A375 (cell line): ENCODE results near the genes IQCF3, ABHD14B and ALAS1.

DNA sequence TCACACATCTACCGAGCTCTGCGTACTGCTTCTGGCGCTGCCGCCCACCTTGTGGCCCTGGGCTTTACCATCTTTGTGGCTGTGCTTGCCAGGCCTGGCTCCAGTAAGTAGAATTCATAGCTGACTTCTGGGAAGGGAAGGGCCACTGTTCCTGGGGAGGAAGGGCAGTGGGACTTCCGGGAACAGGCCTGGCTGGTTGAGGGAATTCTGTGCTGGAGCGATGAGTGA lies 710 bp downstream of the CYB561D2 start:
- RAMPAGE, long total RNA: no peak

DNA sequence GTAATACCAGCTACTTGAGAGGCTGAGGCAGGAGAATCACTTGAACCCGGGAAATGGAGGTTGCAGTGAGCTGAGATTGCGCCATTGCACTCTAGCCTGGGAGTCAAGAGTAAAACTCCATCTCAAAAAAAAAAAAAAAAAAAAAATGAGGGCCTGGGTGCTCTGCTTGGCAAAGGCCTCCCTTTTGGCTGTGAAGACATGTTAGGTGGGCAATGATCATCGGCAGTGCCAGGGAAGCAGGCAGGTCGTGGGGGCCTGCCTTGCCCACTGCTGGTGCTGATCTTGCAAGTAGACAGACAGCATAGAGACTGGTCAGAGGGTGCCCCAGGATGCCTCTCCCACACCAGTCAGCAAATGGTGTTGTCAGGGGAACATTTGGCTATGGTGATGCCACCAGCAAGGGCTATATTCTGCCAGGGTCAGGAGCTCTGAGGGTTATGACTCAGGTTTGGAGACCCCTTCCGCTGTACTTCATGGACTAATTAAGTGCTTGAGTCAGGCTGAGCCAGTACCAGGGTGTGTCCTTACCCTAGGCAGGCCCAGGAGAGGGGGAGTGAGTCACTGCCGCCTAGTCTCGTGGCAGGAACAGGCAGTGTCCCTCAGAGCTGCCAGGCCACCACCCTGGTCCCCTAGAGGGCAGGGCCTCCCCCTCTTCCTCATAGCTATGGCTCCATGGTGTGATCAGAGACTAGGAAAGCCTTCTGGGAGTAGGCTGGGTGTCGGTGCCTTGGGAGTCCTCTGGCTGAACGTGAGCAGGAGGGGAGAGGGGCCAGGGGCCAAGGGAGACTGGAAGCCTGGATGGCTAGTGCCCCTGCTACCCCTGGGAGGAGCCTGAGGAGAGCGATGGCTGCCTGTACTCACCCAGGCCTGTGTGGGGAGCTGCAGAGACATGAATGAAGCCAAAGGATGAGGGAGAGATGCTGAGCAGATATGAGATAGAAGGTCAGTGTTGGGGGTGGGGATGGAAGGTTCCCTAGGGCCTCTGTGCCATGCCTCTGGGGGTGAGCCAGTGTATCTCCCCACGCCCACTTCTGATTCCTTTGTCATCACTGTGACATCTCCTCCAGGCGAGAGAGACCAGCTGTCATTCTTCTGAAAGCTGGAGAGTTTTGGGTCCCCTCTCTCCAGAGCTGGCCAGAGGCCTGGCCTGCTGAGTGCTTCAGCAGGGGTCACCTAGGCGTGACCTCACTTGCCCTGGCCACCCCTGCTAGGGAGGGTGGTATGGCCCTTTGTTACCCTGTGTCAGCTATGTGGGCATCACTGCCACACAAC lies 10.5 kb downstream of the MAPKAPK3 start:
- RAMPAGE, long total RNA: no peak

DNA sequence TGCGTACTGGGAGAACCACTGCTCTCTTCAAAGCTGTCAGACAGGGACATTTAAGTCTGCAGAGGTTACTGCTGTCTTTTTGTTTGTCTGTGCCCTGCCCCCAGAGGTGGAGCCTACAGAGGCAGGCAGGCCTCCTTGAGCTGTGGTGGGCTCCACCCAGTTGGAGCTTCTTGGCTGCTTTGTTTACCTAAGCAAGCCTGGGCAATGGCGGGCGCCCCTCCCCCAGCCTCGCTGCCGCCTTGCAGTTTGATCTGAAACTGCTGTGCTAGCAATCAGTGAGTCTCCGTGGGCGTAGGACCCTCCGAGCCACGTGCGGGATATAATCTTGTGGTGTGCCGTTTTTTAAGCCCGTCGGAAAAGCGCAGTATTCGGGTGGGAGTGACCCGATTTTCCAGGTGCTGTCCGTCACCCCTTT lies 303.8 kb downstream of the DOCK3 start:
- RAMPAGE, long total RNA: no peak

- RAMPAGE, long total RNA: no peak
Observed at GRCh38 chr3:51384039-51384453, 1.0 kb upstream of the MANF start.

DNA sequence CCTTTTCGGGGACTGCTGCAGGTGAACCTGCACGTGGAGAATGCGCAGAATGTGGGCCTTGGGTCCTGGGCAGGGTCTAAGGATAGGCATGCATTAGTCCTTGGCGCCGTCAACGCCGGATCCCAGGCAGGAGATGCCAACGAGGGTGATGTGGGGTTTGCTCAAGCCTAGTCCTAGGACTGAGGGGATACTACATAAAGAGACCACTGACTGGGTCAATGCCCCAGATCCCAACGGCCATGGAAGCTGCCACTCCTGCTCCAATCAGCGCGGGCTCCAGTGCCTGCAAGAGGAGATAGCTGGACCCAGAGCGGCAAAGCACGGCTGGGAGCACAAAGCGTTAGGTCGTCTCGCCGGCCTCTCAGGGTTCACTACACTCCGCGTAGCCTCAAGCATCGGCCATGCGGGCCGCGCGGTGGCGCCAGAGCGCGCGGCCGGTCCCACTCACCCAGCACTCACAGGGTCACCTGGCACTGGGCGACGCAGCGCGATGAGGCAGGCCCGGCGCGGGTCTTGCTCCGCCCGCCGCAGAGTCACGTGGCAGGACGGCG lies 339 bp upstream of the RBM15B start:
- RAMPAGE, long total RNA: no peak

GRCh38 chr3:51394416-51395400 lies 3.6 kb downstream of the RBM15B start:
- RAMPAGE, long total RNA: no peak

DNA sequence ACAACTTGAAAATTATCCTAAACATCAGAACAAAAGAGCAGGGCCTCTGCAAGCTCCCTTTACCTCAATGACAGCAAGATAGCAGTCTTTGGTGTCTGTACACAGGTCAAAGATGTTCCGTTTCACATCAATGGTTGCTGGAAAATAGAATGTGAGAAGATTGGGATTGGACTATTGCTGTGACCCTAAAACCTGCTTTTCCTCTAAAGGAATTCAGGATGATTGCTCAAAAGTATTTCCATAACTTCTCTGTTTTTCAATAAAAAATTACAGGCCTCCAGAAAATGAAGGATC lies 21.8 kb downstream of the RBM15B start:
- RAMPAGE, long total RNA: no peak

DNA sequence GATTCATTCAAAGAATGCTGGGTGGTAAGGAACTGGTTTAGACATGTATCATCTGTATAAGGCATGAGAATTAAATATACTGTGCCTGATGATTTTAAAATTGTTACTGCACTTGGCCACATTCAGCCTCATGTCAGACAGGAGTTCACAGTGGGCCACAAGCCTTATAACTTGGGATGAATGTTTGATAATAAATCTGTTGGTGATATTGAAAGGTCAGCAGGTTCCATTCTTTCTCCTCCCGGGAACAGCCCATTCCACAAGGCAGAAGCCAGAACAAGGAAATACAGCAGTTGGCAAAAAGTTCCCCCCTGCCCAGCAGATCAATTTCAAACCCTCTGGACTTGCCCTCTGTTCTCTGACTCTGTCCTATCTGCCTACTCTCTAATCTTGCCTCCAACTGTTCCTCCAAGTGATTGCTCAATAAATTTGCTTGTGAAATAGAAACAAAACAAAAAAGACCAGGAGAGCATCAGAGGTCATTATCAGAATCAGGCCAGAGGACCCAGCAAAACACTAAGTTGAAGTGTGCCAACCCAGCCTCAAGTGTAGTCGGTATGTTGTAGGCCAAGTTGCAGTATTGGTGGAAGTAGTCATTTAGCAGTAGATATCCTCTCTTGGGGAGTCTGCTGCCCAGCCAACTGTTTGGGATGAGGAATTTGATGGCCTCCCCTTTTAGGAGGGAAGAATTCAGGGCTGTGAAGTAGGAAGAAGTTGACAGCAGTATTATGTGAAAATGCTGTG lies 49.6 kb upstream of the TEX264 start:
- RAMPAGE, long total RNA: no peak

DNA sequence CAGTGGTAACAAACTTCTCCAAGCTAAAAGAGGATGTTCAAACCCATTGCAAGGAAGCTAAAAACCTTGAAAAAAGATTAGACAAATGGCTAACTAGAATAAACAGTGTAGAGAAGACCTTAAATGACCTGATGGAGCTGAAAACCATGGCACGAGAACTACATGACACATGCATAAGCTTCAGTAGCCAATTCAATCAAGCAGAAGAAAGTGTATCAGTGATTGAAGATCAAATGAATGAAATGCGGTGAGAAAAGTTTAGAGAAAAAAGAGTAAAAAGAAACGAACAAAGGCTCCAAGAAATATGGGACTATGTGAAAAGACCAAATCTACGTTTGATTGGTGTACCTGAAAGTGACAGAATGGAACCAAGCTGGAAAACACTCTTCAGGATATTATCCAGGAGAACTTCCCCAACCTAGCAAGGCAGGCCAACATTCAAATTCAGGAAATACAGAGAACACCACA lies 22.0 kb upstream of the TEX264 start:
- RAMPAGE, long total RNA: no peak

DNA sequence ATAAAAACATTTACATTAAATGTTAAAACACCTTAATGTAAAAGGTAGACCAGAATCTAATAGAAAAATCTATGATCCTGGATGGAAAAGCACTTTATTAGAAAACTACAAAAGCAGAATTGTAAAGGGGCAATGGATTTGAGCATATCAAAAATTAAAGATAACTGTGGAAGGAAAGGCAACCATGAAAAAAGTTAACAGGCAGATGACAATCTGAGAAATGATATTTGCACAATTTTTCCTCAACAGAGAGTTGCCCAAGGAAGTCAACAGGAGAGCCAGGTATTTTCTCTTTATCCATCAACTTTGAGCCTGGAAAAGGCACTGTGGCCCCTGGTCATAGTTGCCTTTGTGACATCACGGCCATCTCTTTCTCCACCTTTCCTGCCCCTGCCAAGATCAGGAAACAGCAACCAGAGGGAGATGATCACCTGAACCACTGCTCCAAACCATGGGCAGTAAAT lies at the start of gene IQCF3:
Gene IQCF3 (plus strand): TSS at position 402 of the 464 bp plus-strand sequence.
- RAMPAGE, long total RNA: no peak

DNA sequence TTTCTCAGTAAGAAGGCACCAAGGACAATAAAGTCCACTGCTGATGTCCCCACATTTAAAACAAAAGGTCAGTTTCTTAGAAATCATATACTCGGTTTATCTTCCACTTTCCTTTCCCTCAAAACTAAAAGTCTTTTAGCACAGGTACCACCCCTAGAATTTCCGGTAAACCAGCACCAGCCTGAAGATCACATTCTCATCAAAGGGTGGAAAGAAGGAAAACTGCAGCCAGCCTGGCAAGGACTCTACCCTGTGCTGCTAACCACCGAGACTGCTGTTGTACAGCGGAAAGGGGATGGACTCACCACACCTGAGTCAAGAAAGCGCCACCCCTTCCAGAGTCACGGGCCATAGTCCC lies 3.2 kb downstream of the IQCF1 start:
- RAMPAGE, long total RNA: no peak

GRCh38 chr3:51968917-51969806 lies 1.9 kb upstream of the PCBP4 start:
- RAMPAGE, long total RNA: no peak

DNA sequence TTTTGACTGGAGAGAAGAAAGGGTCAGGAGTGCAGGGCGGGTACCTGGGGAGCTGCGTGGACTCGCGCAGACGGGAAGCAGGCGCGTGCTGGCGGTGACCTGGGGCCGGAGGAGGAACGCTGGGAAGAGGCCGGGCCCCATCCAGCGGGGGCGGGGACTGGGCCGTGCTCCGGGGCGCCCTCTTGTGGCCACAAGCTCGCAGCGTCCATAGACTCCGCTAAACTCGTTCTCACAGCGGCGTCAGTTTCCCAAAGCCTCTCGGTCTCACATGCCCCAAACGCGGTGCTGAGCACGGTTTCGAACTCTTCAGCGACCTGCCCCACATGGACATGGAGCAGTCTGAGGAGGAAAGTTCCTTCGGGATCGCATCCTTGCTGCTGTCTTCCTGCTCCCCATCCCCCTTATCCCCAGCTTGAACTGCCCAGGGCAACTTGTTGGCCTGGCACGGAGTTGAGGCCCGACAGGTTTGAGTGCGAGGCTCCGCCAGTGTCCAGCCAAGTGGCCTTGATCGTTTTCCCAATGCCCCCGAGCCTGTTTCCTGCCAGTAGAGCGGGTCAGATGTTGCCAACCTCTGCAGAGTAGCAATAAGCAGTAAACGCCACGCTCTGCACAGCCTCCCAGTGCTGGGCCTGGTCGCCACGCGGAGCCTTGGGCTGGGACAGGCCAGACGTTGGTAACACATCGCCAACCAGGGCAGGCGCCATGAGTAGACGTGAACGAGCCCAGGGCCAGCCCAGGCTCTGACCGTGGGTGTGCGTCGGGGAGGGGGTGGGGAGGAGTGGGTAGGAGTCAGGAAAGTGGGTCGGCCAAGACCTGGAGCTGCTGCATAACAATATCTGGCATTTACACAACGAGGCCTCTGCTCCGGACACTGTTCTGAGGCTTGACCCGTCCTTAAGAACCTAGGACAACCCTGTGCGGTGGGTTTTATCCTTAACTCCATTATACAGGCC lies at the start of gene ABHD14B:
Gene ABHD14B (minus strand): TSS at position 129 of the 953 bp plus-strand sequence.
- RAMPAGE, long total RNA: no peak

GRCh38 chr3:52024992-52025399 lies 29.3 kb upstream of the RPL29 start:
- RAMPAGE, long total RNA: no peak

DNA sequence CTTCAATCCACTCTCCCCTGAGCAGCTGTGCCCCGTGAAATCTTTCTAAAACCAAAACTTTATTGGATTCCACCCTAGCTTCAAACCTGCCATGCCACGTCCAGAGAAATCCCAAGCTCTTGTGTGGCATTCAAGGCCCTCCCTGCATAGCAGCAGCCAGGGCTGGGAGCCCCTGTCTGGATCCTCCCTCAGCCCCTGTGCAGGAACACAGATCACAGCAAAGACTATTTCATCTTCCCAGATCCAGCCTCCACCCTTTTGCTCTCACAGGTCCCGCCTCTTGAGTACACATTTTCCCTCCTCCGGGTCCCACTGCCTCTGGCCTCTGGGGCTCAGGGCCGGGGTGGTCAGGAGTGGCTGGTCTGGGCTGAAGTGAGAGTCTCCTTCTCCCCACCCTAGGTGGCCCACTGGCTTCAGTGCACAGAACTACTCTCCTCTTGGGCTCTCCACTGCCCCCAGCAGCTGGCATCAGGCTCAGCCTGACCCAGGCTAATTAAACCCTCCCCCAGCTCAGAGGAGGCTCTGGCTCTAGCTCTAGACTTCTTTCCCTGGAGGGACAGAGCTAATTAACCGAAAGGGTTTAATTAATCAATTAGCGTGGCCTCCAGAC lies 15.3 kb downstream of the DUSP7 start:
- RAMPAGE, long total RNA: no peak

- RAMPAGE, long total RNA: no peak
Observed at GRCh38 chr3:52045987-52047114, 10.0 kb downstream of the DUSP7 start.

- RAMPAGE, long total RNA: no peak
Observed at GRCh38 chr3:52053815-52054544, 2.4 kb downstream of the DUSP7 start.

- RAMPAGE, long total RNA: no peak
Observed at GRCh38 chr3:52067947-52068273, 11.5 kb upstream of the DUSP7 start.

DNA sequence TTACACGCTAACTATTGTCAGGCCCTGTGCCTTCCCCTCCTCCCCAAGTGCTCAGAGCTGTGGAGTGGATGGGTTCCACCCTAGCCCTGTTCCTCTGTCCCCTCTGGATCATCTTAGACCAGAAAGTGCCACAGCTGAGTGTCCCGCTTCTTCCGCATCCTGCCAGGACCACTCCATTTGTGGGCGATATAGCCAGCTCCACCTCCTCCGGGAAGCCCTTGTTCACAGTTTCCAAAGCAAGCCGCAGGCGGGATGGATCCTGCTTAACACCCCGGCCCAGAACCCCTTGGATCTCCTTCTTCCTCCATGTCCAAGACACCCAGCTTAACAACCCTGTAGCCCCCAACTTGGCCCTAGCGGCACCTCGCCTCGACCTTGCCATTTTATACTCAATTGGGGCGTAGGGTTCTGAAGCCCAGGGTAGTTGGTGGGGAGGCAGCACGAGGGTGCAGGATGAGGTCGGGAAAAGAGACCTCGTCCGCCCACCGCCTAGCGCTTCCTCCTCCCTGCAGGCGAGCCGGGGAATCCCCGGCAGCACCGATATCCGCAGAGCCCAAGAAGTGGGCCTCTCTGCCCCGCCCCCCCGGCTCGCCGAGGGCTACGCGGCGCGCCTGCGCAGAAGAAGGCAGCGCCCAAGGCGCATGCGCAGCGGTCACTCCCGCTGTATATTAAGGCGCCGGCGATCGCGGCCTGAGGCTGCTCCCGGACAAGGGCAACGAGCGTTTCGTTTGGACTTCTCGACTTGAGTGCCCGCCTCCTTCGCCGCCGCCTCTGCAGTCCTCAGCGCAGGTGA lies at the start of gene ALAS1:
Gene ALAS1 (plus strand): TSS at position 694 of the 793 bp plus-strand sequence.
- RAMPAGE, long total RNA: no peak

DNA sequence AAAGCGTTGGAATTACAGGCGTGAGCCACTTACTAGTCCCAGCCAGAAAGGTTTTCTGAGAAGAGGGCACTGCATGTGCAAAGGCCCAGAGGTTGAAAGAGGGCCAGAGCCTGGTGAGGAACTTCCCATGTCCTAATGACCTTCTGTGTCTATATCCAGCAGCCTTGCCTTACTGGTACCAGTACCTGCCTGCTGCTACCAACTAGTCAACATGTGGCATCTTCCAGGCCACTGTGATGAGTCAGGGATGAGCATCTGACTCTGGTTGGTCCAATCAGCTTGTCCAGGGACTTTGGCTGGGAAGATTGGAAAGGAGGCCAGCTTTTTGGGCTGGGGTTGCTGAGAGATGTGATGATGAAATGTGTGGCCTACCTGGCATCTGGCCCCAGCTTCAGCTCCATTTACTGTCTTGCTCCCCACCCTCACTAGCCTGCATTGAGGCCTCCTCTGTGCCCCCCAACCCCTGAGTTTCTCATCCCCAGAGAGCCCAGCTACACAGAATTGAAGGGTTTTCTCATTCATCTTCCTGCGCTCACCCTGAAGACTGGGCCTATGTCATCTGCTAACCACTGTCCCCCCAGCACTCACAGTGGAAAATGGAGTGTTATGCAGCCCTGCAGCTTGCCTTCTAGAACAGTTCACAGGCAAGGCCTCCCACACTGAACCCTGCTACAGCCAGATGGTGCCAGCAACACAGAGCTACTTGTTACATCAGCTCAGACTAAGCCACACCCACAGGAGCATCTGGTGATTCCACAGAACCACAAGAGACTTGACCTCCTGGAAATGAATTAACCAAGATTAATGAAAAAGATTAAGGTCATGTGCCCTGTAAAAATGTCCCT lies 1.3 kb upstream of the TWF2 start:
- RAMPAGE, long total RNA: no peak